UCH-1 (cell line): ENCODE results near the gene CEMIP.

DNA sequence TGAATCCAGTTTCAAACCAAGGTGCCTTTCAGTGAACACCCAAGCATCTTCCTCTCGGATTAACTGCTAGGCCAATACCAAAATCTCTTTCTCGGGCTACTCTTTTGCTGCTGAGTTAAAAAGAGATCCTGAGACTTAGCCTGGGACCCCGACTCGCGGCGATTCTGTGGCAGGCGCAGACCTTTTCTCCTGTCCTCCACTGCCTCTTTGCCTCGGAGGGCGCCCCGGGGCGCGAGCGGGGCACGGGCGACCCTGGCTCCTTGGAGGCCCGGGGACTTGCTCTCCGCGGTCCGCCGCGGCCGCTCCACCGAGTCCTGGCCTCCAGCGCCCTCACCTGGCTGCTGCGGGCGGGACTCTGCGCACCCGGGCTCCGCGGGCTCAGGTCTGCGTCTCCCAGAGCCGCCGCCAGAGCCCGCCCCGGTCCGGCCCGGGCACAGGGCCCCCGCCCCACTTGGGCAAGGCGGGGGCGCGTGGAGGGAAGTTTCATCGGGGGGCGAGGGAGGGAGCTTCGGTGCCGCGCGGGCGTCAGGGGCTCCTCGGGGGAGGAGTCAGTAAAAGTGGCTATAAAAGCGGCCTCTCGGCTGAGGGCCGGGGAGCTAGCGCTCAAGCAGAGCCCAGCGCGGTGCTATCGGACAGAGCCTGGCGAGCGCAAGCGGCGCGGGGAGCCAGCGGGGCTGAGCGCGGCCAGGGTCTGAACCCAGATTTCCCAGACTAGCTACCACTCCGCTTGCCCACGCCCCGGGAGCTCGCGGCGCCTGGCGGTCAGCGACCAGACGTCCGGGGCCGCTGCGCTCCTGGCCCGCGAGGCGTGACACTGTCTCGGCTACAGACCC is at the start of gene CEMIP:
TSS of gene CEMIP (plus strand) at position 593 of the 833 bp plus-strand sequence.
- RRBS: 3% methylated on average over 32 of the region's 80 CpGs

- RRBS: no CpG with 5 or more reads among the region's 10 CpGs
Measured at GRCh38 chr15:80902225-80902748, 87.3 kb downstream of the MESD start.

- RRBS: 3% methylated on average over 74 of the region's 137 CpGs
Measured at GRCh38 chr15:81001257-81002303, 857 bp downstream of the TLNRD1 start.

- RRBS: no CpG with 5 or more reads among the region's 8 CpGs
Measured at GRCh38 chr15:81024886-81025261, 24.2 kb downstream of the TLNRD1 start.

GRCh38 chr15:81176177-81176990 is 20.3 kb upstream of the IL16 start:
- RRBS: no CpG with 5 or more reads among the region's 17 CpGs

GRCh38 chr15:81235117-81235670 is 38.5 kb downstream of the IL16 start:
- RRBS: no CpG with 5 or more reads among the region's 2 CpGs

DNA sequence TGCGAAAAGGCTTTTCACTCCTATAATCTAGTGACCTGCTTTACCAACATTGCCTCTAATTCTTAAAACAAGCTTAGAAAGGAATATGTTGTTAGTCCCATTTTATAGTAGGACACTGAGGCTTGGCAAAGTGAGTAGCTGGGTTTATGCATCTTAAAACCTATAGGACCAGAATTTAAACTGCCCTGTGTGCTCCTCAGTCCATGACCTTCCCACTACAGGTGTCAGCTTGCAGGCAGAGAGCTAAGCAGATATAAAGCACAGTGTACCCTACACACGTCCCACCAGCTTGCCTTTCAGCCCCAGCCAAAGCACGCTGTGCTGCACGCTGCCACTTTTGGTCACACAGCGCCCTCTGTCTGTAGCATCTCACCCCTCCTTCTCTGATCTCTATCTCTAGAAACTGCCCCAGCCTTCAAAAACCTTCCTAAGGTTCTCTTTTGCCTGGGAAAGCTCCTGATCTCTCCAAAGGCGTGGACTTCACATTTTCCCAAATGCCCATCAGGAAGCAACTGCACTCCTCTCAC is 57.6 kb downstream of the STARD5 start:
- RRBS: no CpG with 5 or more reads among the region's 6 CpGs

DNA sequence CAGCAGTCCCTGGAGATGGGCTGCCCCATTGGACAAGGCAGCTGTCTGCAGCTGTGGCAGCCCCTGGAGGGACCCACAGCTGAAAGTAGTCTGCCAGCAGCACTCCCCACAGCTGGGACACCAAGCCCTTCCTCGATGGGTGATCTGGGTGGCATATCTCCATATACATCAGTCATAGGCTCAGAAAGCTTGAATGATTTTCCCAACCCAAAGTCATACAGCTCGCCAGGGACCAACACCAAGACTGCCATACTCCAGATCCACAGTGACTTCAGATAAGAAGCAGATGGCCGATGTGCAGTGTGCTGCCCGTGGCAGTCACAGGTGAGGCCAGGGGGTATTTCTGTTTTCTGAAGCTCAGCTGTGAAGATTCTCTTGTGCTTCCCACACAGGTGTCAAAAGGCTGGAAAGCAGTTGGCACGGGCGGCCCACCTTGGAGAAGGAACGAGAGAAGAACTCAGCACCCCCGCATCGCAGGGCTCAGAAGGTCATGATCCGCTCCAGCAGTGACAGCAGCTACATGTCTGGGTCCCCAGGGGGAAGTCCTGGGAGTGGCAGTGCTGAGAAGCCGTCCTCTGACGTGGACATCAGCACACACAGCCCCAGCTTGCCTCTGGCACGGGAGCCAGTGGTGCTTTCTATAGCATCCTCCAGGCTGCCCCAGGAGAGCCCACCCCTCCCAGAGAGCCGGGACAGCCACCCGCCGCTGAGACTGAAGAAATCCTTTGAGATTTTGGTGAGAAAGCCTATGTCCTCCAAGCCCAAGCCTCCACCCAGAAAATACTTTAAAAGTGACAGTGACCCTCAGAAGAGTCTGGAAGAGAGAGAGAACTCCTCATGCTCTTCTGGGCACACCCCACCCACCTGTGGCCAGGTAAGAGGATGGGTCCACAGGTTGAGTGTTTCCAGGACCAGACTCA is 31.5 kb downstream of the STARD5 start:
- RRBS: no CpG with 5 or more reads among the region's 16 CpGs

- RRBS: no CpG with 5 or more reads among the region's 4 CpGs
Measured at GRCh38 chr15:81297685-81298407, 26.1 kb downstream of the STARD5 start.

DNA sequence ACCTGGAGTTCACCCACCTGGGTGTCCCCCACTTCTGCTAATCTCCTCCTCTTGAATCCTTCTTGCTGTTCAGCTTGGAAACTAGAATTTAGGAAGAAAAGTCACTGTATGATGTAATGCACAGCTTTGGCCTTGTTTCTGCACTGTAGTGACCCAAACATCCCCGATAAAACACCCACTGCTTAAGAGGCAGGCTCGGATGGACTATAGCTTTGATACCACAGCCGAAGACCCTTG is 24.8 kb downstream of the STARD5 start:
- RRBS: no CpG with 5 or more reads among the region's 3 CpGs

DNA sequence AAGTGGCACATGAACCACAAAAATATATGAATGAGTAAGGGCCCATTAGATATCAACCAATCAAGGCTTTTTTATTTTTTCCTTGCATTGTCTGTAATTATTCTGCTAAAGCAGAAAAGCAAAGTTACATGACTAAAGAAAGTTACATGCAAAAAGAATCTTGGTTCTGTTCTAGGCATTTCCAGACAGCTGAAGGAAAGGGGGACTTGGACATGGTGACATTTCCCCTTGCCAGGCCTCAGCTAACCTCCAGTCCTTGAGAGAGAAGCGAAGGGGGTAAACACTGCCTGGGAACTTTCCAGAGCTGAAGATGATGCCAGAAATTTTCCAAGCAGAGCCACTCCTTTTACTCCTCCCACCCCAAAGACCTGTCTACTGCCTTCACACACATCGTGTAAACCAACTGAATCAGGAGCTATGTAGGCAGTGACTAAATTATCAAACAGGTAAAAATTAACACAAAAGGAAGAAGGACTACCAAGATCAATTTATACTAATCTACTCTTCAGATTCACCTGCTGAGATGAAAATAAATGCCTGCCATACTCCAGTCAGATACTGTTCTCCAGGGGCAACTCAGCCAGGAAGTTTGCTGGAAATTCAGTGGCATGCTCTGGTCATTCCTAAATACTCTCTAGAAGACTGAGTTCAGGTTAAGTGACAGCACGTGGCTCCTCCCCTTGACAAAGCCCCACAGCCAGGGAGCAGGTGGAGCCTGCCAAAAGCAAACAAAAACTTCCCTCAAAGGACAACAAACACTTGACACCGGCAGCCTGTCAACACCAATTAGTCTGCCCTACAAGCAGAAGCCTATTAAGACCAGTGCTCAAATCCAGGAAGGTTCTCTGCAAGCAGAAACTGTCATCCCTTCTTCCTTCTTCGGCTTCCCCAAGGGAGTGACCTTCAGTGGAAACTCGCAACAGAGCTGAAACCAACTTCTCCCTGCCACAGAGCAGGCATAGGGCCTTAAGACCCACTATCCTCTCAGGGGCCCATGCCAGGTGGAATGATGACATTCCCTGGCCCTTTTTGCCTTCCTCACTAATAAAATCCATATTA is 5.2 kb downstream of the MEX3B start:
- RRBS: no CpG with 5 or more reads among the region's 6 CpGs

DNA sequence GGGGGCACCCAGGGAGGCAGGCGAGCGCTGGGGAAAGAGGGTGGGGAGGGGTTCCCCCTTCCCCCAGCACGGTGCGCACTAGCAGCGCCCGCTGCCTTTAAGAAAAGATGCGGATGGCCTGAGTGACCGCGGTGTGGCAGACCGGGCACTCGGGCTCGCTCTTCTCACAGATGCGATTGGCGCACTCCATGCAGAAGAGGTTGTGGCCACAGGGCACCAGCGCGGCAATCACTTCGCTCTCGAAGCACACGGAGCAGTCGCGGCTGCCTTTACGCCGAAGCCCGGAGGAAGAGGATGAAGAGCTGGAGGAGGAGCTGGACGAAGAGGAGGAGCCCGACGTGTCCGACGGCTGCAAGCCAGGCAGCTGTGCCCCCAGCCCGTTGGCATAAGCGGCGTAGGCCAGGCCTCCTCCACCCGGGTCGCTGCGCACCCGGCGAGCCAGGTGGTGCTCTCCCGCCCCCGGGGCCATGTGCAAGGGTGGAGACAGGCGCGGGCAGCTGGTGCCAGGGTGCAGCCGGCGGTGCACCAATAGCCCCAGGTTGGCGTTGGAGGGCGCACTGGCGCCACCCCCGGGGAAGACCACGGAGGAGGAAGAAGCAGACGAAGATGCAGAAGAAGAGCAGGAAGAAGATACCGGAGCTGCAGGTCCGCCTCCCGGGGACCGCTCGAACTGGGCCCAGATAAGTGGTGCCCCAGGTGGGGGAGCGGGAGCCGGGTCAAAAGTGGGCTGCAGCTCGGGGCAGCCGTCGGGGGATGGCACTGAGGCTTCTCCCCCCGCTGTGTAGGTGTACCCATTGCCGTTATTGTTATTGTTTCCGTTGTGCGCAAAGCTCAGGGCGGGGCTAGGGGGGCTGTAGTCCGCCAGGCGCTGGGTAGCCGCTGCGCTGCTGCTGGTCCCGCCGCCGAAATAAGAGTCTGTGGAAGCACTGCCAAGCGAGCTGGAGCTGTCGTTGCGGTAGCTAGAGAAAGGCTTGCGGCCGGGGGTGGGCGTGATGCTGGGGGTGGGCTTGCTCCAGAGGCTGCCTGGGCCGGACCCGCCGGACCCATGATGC is 2.4 kb downstream of the MEX3B start:
- RRBS: 71% methylated on average over 20 of the region's 80 CpGs

- RRBS: no CpG with 5 or more reads among the region's 67 CpGs
Measured at GRCh38 chr15:82354932-82355541, 5.8 kb upstream of the GOLGA6L10 start.

GRCh38 chr15:82372053-82373193 is 23.1 kb upstream of the GOLGA6L10 start:
- RRBS: no CpG with 5 or more reads among the region's 17 CpGs

GRCh38 chr15:82475359-82476080 is 45.9 kb downstream of the GOLGA6L9 start:
- RRBS: no CpG with 5 or more reads among the region's 12 CpGs

- RRBS: no CpG with 5 or more reads among the region's 4 CpGs
Measured at GRCh38 chr15:82827898-82828730, 18.7 kb downstream of the WHAMM start.

DNA sequence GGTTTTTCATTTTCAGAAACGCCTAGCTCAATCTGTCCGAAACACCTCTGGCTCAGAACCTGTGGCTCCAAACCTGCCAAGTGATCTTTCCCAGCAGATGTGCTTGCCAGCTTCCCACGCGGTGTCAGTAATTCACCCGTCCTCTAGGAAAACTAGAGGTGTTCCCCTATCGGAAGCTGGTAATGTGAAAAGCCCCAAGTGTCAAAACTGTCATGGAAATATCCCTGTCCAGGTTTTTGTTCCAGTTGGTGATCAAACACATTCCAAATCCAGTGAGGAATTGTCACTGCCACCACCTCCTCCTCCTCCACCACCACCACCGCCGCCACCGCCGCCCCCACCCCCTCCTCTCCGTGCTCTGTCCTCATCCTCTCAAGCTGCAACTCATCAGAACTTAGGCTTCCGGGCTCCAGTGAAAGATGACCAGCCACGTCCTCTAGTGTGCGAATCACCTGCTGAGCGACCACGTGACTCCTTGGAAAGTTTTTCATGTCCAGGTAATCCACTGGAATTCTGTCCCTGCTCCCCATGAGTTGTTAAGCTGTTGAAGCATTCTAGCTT is 21.2 kb downstream of the WHAMM start:
- RRBS: no CpG with 5 or more reads among the region's 16 CpGs

DNA sequence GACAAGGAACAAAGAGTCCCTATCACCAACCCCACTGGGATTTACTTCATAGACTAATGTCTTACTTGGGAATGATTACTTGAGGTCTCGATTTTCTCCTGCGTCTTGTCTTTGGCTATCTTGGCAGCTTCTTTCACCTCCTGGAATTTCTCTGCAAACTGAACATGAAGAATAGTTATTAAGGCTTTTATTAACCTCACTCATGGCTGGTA is 54.6 kb downstream of the WHAMM start:
- RRBS: no CpG with 5 or more reads among the region's 2 CpGs

GRCh38 chr15:83654363-83655319 is 718 bp downstream of the ADAMTSL3 start:
- RRBS: 30% methylated on average over 8 of the region's 69 CpGs

DNA sequence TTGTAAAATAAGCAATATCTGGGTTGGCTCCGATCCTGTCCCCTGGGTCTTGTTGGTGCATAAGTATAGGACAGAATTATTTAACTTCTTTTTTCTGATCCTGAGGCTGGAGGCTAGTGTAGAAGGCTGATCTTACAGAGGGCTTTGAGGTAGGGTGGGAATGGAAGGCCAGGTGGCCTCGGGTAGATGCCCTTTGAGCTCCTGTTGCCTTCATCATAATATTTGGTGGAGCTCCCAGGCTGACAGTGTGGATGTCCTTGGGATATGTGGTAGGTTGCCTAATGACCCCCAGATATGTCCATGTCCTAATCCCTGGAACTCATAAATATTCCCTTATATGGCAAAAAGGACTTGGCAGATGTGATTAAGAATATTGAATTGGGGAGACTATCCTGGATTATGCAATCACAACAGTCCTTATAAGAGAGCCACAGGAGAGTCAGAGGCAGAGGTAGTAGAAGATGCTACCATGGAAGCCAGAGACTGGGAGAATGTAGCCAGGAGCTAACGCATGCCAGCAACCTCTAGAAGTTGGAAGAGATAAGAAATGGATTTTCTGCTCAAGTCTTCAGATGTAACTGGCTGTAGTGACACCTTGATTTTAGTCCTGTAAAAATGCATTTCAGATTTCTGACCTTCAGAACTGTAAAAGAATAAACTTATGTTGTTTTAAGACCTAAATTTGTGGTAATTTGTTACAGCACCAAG is 5.6 kb downstream of the ADAMTSL3 start:
- RRBS: no CpG with 5 or more reads among the region's 3 CpGs